ENCODE measurements around a stretch of chr1.

DNA sequence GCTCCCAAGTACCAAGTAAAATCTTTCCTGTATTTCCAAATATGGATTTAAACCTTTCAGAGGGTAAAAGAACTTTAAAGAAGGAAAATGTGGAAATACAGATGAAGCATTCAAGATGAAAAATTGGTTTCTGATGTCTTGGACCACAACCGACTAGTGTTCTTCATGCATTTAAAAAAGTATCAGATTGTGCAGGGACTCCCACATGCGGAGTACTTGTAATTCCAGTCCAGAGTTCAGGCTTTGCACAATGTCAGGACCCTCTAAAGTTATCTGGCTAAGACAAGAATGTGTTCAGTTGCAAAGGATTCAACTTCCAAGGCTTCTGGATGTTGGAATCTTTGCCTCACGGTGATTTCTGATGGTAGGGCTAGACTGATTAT, 66.7 kb downstream of the RGL1 start:
- PRO-cap: no peak

DNA sequence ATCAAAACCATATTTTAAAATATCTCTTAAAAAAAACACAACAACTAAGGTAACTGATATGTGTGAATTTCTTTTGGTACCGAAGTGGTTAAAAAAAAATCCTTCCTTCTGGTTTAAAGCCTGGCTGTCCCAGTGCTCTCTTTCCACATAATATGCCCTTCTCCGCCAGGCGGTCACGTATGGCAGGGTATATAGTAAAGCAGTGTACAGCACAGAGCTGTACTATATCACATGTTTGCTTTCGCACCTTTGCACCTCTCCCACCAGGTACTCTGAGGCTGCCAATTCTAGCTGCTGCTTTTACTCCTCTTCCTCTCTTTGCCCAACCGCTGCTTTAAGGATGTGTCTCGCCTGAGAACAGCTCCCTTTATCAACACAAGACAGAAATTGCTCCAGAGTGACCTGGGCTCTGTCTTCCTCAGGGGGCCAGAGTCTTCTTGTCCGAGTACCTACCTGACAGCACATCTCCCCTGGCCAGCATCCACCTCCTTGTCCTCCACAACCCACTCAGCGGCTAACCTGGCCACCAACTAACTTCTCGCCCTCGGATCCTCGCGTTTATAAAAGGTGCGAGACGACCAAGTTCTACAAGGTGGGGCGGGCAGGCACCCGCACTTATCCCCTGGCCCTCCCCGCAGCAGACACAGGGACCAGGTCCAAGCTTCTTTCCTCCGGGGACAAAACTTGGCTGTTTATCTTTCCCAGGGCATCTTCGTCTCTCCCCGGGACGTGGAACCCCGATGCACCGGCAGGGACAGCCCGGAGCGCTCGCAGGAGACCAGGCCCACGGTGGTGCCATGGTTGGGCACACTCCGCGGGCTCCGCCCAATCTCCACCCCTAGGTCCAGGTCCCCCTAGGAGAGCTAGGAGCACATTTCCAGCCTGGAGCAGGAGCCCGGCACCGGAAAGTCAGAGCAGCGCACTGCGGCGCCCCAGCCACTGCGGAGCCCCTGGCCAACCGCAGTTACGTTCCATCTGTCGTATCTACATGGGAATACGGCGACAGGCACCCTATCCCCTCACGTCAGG, 1.5 kb downstream of the COLGALT2 start:
- PRO-cap: no peak

DNA sequence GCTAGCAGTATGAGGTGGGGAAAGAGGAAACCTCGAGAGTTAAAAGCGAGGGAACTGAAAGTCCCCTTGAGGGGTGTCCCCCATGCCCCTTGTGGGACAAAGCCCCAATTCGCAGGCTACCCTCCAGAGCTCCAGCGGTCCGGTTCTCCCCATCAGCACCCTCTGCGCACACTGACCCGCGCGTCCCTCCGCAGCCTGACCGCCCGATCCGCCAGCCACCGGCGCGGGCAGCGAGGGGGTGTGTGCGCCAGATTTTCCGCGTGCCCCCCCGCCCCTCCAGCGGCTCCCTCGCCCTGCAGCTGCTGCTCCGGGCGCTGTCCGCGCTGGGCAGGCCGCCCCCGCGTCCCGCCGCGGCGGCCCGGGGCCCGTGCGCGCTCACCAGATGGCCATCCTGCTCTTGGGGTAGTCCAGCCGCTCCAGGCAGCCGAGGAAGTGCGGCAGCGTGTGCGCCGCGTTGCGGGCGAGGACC, 778 bp downstream of the COLGALT2 start:
- PRO-cap: no peak

DNA sequence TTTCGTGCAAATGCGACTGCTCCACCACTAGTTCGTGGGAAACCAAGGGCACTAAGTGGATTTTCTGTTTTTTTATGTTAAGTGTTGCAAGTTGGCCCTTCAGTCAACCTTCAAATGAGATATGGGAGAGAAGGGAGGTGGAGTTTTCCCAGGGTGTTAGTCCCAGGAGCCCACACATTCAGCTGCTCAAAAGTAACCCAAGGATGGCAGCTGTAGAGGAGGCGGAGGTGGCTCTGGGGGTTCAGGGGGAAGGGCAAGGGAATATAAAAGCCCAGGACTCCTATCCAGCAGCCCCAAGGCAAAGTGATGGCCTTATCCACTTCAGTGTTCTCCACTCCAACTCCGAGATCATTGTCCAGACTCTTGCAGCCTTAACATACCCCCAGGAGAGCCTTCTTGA, 92.1 kb downstream of the TSEN15 start:
- PRO-cap: no peak

DNA sequence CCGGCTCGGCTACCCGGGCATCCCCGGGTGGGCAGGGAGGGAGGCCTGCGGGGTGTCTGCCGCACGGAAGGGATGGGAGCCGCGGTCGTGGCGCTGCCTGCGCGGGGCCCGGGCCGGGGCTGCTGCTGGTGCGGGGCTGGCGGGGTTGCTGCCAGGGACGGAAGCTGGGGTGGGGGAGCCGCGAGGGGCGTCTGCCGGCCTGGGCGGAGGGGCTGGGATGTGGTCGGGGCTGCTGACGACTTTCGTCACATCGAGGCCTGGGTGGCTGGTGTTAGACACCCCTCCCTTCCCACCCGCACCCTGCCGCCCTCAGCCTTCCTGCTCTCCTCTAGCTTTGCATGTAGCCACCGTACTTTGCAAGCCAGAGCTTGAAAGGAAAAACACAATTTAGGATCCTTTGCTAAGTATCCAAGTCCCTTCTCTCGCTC, 610 bp downstream of the C1orf21 start:
- PRO-cap: no peak

DNA sequence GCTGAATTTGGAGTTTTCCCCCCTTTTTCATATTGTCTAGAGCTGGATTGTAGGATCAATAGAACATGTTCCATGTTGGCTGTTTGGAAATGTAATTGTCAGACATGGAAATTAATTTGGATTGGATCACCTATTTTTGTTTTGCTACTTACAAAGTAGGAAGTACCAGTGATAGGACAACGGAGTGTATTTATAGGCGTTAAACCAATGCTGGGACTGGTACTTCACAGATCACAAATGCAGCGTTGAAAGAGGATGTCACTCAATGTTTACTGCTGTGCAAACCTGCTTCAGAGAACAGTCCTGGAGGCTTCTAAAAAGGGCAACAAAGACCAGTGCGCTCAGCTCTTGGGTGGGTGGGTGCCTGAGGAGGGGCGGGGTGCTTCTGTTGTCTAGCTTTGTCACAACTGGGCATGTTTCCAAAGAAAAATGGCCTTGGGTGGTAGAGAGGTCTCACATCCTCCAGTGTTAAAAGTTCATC, 2.1 kb downstream of the C1orf21 start:
- PRO-cap: no peak

GRCh38 chr1:184453185-184454196, 66.7 kb downstream of the C1orf21 start:
- PRO-cap: no peak

DNA sequence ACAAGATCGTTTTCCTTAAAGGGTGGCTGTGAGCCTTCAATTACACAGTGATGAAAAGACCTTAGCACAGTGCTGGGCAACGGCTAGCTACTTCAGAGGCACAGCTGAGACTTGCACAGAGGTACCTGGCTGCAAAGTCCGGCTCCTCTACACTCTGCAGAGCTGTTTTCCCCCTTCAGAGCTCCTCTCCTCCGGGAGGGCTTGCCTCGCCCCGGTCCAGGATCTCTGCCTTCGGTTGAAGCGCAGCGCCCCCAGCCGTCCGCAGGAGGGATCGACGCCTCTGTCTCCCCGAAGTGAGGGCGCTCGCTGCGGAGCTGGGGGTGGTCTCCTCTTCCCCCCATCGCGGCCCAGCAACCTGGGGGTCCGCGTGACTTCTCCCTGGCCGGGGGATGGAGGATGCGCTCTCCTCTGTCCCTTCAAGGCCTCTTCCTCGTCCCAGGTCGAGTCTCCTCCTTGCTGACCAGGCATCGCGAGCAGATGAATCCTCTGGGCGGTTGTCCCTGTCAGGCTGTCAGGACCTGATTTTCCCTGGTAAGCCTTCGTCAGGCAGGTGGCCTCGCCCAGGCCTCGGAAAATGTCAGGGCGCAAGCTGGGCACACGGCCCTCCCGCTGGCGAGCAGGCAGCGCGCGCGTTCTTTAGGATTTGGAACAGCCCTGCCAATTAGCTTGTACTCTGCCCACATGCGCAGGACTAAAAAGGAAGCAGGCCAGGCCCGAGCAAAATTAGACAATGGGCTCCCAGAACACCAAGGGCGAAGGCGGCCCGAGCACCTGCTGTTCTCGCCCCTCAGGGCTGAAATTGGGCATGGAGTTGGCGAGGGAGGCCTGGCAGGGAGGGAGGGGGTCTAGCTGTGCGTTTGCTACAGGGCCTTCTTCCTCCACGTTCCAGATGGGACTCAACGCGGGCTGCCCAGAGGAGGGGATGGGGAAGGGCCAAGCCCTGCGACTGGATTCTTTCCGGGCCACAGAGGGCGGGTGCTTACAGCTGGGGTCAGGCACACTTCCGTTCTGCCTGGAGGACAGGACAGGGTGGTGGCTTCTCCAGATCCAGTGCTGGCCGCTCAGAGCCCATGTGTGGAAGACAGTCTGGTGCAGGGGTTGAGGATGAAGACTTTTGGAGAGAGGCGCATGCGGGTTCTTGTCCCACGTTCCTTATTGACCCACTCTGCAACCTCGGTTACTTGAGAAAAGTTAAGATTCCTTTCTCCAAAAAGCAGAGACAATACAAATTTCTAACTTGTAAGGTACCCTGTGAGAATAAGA, 90.3 kb downstream of the EDEM3 start:
- PRO-cap: no peak

DNA sequence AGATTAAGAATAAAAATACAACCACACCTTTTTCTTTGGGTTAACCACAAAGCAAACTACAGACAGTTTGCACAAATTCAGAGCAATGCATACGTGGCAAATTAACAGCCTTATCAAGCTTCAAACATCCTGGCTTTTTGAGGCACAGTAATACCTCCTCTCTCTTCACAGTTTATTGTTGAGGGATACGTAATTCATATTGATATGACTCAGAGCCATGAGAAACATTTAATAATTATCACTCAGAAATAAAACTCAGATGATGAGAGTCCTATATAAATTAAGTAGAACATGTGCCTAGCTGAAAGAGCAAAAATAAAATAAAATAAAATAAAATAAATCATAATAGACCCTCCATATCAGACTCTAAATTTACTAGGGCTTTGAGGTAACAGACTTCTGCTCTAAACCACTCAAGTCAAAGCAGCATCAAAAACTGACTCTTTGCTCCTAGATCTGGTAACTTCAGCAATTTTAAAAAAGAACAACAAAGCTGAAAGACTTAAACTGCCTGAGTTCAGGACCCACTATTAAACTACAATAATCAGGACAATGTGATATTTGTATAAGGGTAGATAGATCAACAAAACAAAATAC, 11.4 kb downstream of the EDEM3 start:
- PRO-cap: no peak

DNA sequence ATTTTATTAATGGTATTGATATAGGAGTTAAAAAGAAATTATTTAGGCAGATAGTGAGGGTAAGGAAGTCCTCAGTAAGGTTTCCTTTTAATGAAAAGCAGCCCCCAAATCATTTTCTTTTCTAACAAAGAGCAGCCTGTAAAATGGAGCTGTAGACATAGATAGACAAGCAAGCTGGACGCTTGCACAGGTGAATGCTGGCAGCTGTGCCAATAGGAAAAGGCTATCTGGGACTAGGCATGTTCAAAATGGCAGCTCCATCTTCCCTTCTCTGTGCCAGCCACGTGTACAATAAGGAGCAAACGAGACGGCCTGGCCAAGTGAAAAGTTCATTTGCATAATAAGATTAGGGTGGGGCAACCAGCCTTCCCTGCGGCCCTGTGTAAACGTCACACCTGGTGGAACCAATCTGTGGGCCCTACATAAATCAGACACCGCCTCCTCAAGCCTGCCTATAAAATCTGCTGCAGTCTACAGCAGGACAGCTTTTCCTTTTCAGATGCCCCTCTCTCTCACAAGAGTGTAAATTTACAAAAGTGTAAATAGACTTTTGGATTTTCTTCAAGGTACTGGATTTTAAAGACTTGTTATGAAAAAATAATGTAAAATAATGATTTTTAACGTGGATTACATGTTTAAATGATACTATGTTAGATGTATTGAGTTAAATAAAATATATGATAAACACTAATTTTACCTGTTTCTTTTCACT, 16.6 kb upstream of the EDEM3 start:
- PRO-cap: no peak

- PRO-cap: no peak
Measured at GRCh38 chr1:184843531-184844282, 89.0 kb upstream of the EDEM3 start.

GRCh38 chr1:185165761-185166051, 8.7 kb downstream of the SWT1 start:
- PRO-cap: no peak

GRCh38 chr1:185291518-185292267, 25.4 kb downstream of the IVNS1ABP start:
- PRO-cap: no peak

- PRO-cap: no peak
Measured at GRCh38 chr1:185374179-185374611, 57.2 kb upstream of the IVNS1ABP start.

DNA sequence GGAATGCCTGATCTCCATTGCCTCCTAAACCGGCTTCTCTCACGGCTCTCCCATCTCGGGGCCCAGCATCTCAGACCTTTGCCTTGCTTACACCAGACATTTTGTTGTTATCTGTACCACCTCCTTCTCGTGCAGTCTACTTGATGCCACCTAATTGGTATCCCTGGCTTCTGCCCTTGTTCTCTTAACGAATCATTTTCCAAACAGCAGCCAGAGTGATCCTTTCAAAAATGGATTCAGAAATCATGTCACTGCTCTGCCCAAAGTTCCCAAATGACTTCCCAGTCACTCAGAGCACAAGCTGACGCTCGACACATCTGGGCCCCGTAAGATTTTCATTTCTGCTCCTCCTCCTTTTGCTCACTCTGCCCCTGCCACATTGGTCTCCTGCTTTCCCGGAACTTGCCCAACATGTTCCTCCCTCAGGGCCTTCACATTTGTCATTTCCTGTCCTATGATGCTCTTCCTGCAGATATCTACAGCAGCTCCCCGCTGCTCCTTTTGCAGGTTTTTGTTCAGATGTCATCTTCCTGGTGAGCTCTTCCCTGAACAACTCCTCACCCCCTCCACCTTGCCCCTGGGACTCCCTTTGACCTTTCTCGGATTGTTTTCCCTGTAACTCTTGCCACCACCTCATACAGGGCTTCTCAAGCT, 58.4 kb upstream of the IVNS1ABP start:
- PRO-cap: no peak

GRCh38 chr1:186072910-186073647, 223.0 kb upstream of the PRG4 start:
- PRO-cap: no peak

GRCh38 chr1:186082111-186082776, 213.8 kb upstream of the PRG4 start:
- PRO-cap: no peak

DNA sequence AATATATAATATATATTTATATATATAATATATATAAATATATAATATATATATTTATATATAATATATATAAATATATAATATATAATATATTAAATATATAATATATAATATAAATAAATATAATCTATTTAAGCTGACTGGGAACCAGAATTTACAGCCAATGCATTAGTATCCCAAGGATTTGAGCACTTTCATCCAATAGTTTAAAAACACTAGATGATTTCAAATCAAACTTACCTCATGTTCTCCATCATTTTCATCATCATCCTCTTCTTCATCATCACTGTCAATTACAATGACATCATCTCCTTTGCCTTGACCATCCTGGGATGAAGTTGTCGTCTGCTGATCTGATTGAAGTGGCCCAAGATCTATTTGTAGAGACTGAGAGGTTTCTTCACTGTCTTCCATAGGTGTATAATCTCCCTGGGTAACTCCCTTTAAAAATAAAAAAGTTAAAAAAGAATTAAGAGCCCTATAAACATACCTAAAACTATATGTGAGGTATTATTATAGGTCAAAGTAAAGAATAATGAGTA, 31.2 kb downstream of the PRG4 start:
- PRO-cap: no peak

DNA sequence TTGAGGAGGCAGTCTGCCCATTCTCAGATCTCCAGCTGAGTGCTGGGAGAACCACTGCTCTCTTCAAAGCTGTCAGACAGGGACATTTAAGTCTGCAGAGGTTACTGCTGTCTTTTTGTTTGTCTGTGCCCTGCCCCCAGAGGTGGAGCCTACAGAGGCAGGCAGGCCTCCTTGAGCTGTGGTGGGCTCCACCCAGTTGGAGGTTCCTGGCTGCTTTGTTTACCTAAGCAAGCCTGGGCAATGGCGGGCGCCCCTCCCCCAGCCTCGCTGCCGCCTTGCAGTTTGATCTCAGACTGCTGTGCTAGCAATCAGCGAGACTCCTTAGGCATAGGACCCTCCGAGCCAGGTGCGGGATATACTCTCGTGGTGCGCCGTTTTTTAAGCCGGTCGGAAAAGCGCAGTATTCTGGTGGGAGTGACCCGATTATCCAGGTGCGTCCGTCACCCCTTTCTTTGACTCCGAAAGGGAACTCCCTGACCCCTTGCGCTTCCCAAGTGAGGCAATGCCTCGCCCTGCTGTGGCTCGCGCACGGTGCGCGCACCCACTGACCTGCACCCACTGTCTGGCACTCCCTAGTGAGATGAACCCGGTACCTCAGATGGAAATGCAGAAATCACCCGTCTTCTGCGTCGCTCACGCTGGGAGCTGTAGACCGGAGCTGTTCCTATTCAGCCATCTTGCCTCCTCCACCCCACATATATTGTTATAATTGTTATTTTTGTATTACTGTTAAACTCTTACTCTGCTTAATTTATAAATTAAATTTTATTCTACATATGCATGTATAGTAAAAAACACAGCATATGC, 1719.9 kb downstream of the BRINP3 start:
- PRO-cap: no peak

- PRO-cap: no peak
Measured at GRCh38 chr1:192489658-192490192, 85.8 kb upstream of the RGS1 start.

Data from left common carotid artery plus branches (tissue), 1 donor.